SJCRH30 (cell line): ENCODE measurements around a stretch of chr11.

GRCh38 chr11:9410403-9410896 lies 26.0 kb downstream of the IPO7 start:
- RAMPAGE, long total RNA: no peak

DNA sequence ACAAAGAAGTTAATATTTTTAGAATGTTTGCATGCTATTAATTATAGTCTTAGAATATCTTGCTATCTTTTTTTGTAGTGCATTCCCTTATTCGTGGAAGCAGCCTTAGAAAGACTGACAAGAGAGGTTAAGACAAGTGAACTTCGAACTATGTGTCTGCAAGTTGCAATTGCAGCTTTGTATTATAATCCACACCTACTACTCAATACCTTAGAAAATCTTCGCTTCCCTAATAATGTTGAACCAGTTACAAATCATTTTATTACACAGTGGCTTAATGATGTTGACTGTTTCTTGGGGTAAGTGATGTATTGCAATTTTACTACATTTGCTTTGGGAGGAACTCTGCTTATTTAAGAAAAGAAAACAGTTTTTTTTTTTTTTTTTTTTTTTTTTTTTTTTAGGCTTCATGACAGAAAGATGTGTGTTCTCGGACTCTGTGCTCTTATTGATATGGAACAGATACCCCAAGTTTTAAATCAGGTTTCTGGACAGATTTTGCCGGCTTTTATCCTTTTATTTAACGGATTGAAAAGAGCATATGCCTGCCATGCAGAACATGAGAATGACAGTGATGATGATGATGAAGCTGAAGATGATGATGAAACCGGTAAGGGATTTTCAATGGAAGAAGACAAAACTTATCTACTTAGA lies 23.0 kb upstream of the ZNF143 start:
- RAMPAGE, long total RNA: no peak

DNA sequence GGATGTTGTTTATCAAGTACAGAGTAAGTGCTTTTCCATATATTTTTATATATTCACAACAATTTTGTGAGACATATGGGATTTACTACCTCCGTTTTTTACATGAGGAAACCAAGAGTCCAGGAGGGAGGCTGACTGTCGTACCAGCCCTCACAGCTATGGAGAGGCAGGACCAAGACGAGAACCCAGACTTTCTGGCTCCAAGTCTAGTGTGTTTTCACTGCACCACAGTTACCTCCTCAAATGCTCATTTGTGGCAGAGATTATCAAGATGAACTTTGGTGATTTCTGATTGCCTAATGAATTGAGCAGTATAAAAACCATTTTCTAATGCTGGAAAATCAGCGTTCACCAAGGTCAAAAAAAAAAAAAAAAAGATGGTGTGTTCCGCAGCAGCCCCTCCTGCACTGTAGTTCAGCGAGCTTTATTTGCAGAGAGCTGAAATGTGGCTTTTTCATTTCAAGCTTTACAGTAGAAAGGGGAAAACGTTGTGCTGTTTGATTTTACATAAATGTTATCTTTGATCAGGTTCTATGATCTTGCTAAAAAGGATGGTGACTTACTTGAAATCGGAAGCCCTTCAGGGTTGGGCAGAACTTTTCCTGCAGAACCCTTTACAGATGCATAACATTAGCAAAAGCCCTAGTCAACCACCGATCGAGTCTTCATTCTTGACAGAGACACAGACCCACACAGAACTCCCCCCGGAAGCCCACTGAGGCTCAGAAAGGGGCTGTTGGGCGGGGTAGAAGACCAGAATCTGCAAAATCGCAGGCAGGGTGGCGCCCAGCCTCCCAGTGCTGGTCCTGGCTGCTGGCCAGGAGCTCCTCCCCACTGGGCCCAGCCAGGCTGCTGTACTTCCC lies 44.6 kb upstream of the WEE1 start:
- RAMPAGE, long total RNA: no peak

DNA sequence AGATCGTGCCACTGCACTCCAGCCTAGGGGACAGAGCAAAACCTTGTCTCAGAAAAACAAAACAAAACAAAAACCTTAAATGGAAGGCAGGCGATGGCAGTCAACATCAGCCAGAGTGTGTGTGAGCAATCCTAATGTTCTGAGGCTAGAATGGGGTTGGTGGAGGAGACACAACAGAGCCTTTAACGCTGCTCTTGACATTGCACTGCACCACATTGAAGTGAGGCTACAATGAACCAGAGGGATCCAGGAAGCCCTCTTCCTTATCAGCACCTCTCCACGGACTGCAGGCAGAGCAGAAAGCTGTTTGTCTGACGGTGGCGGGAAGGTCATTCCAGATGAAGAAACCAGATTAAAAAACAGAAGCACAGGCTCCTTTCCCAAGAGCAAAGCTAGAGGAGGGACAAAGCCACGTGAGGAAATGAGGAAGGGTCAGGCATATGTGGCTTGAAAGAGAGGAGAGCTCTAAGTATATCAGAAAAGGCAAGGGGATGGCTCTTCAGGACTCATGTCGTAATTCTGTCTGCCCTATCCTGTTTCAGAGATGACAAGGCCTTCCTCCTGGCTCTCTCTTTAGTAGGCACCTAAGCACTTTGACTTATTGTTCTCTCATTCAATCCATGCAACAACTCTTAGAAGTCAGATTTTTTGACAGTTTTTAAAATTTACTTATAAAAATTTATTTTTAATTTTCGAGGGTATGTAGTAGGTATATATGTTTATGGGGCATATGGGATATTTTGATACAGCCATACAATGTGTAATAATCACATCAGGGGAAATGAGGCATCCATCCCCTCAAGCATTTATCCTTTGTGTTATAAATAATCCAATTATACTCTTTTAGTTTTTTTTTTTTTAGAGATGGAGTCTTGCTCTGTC lies 21.5 kb upstream of the WEE1 start:
- RAMPAGE, long total RNA: no peak

GRCh38 chr11:9575289-9575717 lies 1.8 kb downstream of the WEE1 start:
- RAMPAGE, long total RNA: no peak

DNA sequence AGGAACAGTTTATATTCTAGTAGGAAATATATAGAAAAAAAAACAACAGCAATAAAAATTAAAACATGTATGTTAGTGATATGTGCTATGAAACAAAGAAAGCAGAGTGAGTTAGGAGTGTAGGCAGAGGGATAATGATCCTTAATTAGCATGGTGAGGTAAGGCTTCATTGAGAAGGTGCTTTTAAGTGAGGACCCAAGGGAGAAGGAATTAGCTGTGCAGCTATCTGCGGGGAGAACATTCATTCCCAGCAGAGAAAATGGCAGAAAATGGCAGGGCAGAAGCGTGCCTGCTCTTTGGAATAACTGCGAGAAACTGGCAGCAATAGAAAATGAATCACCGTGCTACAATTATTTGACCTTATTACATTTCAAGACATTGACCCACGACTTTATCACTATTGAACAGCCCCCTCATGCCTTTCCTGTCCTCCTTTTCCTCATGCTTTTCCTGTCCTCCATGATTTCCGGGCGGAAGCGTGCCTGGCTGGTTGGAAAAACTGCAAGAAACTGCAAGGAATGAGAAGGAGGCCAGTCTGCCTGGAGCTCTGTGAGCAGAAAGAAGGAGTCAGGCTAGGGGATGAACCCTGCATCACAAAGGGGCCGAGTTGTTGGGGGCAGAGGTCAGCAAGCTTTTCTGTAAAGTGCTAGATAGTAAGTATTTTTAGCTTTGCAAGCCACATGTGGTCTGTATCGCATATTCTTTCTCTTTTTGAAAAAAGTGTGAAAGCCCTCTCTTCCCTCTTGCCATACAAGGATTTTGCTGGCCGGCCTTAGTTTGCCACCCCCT lies 37.2 kb upstream of the SWAP70 start:
- RAMPAGE, long total RNA: no peak

DNA sequence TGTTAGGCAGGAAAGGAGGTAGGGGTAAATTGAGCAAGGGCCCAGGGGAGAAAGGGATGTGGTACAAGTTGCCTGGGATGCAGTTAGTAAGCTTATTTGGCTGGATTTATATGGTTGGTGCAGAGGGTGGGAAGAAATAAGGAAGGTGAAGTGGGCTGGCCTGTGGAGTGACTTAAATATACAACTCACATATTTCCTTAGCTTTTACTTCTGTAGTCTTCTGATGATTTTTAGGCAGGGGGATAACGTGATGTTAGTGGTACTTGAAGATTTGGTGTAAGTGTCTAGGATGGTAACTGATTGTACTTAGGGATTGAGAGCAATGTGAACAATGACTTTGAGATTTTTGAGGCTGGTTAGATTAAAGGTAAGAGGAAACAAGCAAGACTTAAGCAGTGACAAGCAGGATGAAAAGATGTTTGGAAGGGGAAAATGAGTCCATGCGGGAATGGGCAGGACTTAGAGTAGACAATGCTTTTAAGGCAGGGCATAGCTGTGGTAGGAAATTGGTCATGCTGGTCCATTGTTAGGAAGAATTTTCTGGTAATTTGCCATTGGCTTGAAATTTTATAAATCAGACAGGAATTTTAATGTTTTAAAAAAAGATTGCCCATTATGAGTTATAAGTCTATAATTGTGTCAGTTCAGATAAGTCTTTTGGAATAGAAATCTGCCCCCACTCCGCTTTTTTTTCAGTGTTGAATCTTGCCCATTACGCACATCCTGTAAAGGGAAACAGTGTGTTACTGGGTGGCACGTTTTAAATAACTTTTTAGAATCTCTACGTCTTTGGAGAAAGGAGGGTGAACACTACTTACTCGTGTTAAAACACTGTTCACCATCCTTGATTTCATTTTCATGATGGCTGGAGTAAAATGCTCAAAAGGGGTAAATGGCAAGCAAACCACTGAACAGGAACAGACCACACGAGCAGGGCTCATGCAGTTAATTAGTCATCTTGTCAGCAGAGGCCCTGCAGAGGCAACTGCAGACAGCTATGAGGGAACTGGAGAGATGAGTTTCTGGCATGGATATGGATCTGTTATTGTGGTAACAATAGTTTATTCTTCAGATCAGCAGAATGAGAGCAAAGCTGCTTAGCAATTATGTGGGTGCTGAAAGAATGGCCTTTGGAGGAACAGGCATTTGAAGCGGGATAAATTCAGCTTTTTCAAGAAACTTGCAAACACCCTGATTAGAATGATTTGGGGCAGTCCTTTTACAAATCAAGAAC lies 24.9 kb downstream of the SWAP70 start:
- RAMPAGE, long total RNA: no peak

DNA sequence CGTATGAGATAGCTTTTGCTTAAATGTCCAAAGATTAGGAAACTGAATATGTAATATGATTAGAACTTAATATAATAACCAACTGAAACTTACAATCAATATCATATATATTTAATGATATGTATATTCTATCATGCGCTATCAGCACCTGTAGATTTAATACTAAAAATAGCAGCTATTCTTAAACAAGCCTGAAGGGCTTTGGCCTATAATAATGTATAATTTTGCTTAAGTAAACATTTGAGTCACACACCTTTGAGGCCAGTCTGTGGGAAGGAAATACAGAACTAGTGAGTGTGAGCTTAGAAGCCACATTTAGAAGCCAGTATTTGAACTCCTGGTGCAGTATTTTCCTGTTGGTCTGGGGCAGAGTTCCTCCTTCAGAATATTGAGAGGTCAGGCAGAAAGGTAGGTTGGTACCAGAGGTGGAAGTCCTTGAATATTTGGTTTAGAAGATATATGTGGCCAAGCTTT lies 62.7 kb downstream of the SWAP70 start:
- RAMPAGE, long total RNA: no peak

- RAMPAGE, long total RNA: no peak
Observed at GRCh38 chr11:9767978-9768367, 104.1 kb downstream of the SWAP70 start.

DNA sequence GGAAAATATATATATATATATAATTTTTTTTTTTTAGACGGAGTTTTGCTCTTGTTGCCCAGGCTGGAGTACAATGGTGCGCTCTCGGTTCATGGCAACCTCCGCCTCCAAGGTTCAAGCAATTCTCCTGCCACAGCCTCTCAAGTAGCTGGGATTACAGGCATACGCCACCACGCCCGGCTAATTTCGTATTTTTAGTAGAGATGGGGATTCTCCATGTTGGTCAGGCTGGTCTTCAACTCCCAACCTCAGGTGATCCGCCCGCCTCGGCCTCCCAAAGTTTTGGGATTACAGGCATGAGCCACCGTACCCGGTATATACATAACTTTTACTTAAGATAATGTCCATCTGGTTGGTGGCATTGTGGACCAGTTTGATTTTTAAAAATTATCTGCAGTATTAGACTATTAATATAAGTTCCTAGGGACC lies 228.7 kb downstream of the SWAP70 start:
- RAMPAGE, long total RNA: no peak

GRCh38 chr11:9905747-9906446 lies 242.0 kb downstream of the SWAP70 start:
- RAMPAGE, long total RNA: no peak

GRCh38 chr11:10285393-10285628 lies 8.7 kb downstream of the SBF2 start:
- RAMPAGE, long total RNA: no peak

GRCh38 chr11:10285629-10285783 lies 8.5 kb downstream of the SBF2 start:
- RAMPAGE, long total RNA: no peak

- RAMPAGE, long total RNA: no peak
Observed at GRCh38 chr11:10292106-10292601, 1.9 kb downstream of the SBF2 start.

DNA sequence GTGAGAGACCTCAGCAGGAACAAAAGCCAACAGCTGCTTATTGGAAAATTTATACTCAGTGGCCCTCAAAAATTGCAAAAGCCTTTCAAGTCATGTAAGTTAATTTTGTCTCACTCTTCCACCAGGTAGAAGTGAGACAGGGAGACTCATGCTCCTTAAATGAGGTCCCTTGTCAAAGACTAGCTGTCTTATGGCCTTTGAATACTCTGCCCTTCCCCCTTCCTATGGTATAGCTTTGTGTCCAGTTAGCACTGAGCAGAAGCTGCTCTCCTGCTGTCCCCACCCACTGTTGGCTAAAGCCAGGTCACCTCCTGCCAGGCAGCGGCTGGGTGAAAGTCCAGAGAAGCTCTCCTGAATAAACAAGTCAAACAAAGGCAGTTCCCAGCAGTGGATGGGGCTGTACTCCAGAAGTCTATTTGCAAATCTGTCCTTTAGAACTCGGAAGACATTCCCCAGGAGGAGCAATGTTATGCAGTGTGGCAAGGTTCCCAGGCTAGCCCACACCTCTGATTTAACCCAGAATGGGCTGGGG lies 21.5 kb downstream of the ADM start:
- RAMPAGE, long total RNA: no peak

- RAMPAGE, long total RNA: no peak
Observed at GRCh38 chr11:10406895-10407420, 48.1 kb upstream of the AMPD3 start.

- RAMPAGE, long total RNA: no peak
Observed at GRCh38 chr11:10488177-10488894, 33.3 kb downstream of the AMPD3 start.

GRCh38 chr11:10499750-10500416 lies 41.1 kb downstream of the RNF141 start:
- RAMPAGE, long total RNA: no peak

DNA sequence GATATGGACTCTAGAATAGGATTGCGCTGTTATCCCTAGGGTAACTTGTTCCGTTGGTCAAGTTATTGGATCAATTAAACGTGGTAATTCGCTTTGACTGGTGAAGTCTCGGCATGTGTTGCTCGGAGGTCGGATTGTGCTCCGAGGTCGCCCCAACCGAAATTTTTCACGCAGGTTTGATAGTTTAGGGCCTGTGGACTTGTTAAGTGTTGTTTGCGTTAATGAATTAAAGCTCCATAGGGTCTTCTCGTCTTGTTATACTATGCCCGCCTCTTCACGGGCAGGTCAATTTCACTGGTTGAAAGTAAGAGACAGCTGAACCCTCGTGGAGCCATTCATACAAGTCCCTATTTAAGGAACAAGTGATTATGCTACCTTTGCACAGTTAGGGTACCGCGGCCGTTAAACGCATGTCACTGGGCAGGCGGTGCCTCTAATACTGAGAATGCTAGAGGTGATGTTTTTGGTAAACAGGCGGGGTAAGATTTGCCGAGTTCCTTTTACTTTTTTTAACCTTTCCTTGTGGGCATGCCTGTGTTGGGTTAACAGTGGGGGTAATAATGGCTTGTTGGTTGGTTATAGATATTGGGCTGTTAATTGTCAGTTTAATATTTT lies 33.0 kb downstream of the RNF141 start:
- RAMPAGE, long total RNA: no peak

DNA sequence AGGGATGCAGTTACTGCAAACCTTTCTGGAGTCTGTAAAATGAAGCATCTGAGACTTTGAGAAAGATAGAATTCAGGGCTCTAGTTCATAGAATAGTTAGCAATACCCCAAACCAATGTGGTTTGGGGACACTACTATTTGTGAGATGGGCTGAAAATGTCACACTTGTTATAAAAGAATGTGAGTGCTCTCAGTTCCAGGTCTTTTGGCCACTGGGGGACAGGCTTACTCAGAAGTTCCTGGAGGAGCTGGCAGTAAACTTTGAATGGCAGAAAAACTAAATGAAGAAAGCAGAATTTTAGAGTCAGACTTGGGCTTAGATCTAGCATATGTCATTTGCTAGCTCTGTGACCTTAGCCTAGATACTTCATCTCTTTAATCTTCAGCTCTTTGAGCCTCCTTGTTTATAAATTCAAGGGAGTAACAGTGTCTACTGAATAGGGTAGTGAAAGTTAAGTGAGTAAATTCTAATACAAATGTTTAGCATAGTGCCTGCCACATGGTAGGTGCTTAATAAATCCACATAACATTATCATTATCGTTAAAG lies 3.7 kb downstream of the LYVE1 start:
- RAMPAGE, long total RNA: no peak